Occipital lobe (tissue), 2 donors: ENCODE results near the gene SYNE1.

DNA sequence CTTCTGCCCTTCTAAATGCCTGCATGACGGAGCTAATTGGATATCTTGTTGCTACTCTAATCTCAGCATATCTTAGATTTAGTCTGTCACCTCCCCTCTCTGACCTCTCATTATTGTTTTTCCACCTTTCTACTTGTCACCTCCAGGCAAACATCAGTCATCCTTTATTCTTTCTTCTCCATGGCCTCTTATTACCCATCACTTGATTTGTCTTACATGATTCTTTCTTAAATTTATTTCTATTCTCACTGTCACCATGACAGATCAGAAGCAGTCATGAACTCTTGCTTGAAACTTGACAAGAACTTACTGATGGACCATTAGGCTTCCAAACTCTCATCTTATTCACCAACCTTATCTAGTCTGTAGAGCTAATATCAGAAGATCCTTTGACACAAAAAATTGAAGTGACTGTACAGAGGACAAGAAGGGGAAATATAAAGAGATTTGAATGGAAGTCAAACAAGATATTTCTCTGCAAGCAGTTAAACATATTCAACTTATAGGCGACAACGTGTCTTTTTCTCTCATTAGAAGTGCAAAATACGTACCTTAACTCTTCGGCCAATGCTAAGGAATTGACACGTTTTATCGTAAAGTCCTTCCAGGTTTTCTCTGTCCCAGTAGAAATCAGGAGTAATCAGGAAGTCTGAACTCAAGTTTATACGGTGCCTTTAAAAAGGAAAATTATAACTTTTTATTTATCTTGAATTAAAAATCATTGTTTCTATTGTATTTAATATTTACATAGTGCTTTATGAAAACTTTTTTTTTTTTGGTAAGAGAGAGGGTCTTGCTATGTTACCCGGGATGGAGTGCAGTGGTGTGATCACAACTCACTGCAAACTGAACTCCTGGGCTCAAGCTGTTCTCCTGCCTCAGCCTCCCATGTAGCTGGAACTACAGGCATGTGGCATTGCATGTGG lies 25.6 kb upstream of the ZBTB2 start:
- RAMPAGE, long total RNA = no peak

DNA sequence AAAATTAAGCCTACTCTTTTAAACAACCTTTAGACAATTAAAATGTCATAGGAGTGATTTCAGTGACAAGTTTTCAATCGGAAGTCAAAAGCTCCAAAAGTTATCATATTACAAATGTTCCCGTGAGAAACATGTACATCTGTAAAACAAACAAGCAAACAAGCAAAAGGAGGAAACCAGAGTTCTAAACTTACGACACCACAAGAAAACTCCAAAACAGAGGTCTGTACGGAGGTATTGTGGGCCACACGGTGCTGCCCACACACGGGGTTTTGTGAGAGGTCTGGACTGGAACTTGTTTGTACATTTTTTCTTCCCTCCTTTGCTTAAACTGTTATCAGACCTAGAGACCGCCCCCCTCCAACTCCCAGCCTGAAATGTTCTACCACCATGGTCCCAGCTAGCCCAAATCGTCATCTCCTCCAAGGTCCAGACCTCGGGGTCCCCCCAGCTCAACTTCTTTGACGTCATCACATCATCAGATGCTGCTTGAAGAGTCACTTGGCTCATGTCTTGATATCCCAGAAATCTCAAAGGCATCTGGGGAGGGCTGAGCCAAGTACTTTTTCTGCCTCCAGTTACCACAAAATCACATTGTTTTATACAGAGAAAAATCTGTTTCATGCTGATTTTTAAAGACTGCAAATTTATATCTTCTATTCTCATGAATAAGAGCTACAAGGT lies 2.9 kb upstream of the CCDC170 start:
- RAMPAGE, long total RNA = no peak

DNA sequence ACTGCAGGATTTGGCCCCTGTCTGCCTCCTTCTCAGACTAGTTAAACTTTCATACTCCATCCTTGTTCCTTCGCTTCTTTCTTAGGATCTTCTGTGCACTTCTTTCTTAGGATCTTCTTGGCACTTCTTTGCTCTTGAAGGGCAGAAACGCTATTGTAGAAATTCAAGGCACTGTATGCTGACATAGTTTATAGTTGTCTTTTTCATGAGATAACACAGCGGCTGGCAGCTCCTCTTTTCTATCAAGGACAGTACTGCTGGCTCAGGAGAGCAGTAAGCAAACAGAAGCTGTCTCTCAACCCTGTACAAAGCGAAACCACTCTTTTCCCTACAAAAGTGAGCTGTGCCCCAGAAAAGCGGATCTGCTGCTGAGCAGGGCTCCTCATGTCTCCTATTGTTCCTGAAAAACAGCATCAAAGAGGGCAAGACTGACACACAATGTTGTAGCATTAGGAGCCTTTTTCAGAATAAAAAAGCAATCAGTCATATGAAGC lies 255.7 kb downstream of the ESR1 start:
- RAMPAGE, long total RNA = no peak

DNA sequence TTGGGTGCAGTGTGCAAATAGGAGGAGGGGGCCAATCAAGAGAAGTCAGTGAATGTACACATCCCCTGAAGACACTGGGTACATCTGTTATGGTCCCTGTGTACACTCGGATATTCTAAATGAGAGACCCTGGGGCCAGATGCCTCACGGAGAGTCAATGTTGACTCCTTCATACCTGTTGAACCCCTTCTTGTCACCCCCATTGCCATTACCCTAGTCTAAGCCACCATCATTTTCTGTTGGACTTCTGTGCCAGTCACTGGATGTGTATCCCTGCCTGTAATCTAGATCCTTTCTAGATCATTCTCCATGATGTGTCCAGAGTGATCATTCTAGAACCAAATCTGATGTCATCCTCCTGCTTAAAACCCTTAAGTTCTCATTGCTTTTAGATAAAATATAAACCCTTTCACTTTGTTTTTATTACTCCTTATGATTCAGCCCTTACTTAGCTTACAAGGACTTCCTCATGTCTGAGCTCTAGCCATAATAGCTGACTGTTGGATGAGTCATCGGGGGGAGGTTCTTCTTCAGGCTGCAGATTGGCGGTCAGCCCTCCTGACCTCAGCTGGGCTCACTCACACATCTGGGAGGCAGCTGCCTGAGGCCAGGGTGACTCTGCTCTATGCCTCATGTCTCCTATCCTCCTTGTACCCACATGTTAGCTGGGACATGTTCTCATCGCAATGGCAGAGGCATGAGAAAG lies 287.5 kb downstream of the ESR1 start:
- RAMPAGE, long total RNA = no peak

DNA sequence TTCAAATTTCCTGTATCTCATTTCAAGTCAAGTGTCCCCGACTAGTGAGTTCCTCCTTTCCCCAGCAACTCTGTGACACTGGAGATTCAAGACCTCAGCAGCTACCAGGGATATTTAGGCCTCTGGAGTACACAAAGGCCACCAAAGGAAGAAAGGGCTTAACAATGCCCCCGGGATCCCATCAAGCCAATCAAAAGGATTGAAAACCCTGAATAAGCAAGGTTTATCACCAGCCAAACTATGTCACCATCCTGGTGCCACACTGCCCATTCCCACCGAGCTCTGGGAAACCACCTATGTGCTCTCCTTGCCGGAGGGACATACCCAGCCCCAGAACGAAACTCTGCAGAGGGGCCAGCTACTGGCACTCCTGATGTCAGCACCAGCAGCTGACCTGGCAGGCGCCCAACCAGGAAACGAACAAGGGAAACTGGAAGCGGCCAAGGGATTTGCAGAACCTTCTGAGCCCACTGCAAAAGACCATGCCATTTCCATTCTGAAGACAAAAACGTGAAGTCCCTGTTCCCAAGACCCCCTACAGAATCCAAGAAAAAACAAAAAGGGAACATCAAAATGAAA lies 305.0 kb downstream of the ESR1 start:
- RAMPAGE, long total RNA = no peak

- RAMPAGE, long total RNA = no peak
Measured at GRCh38 chr6:152268045-152268517, 369.1 kb downstream of the SYNE1 start.

- RAMPAGE, long total RNA = no peak
Measured at GRCh38 chr6:152636731-152637534, at the start of gene SYNE1. Gene SYNE1, minus strand, starts transcription at chr6:152637362.

GRCh38 chr6:152696540-152696942 lies 1.2 kb upstream of the MYCT1 start:
- RAMPAGE, long total RNA = no peak

- RAMPAGE, long total RNA = no peak
Measured at GRCh38 chr6:152700445-152700762, 2.7 kb downstream of the MYCT1 start.

GRCh38 chr6:153001486-153002566 lies 683 bp downstream of the MTRF1L start:
- RAMPAGE, long total RNA = no peak

GRCh38 chr6:153003218-153004010 lies 905 bp upstream of the MTRF1L start:
- RAMPAGE, long total RNA = no peak

DNA sequence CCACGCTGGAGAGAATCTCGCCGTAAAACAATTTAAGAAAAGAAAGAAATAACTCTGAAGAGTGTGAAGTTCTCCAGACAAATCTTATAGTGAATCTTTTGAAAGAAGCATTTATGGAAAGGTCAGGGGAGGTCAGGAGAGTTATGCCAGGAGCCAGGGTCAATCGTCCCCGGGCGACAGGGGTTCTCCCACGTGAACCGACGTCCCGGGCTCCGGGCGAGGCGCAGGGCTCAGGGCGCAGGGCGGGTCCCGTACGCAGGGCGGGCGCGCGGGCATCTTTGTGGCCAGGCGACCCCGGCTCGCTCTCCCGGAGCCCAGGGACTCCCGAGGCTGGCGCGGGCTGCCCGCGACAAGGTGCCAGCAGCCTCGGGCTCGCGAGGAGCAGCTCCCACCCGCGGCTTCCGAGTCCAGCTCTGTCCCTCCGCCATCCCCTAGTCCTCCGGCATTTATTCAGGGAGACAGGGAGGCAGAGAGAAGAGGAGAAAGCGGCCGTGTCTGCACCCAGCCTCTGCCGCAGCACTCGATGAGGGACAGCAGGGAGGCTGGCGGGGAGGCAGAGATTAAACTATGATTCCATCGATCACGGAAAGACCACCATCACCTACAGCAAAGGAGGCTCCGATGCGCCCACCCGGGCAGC lies 1.3 kb downstream of the RGS17 start:
- RAMPAGE, long total RNA = no peak

GRCh38 chr6:154243765-154244959 lies 112.4 kb downstream of the IPCEF1 start:
- RAMPAGE, long total RNA = no peak

- RAMPAGE, long total RNA = no peak
Measured at GRCh38 chr6:154439945-154440499, 70.5 kb downstream of the CNKSR3 start.

- RAMPAGE, long total RNA = no peak
Measured at GRCh38 chr6:154477697-154479152, 32.3 kb downstream of the CNKSR3 start.

DNA sequence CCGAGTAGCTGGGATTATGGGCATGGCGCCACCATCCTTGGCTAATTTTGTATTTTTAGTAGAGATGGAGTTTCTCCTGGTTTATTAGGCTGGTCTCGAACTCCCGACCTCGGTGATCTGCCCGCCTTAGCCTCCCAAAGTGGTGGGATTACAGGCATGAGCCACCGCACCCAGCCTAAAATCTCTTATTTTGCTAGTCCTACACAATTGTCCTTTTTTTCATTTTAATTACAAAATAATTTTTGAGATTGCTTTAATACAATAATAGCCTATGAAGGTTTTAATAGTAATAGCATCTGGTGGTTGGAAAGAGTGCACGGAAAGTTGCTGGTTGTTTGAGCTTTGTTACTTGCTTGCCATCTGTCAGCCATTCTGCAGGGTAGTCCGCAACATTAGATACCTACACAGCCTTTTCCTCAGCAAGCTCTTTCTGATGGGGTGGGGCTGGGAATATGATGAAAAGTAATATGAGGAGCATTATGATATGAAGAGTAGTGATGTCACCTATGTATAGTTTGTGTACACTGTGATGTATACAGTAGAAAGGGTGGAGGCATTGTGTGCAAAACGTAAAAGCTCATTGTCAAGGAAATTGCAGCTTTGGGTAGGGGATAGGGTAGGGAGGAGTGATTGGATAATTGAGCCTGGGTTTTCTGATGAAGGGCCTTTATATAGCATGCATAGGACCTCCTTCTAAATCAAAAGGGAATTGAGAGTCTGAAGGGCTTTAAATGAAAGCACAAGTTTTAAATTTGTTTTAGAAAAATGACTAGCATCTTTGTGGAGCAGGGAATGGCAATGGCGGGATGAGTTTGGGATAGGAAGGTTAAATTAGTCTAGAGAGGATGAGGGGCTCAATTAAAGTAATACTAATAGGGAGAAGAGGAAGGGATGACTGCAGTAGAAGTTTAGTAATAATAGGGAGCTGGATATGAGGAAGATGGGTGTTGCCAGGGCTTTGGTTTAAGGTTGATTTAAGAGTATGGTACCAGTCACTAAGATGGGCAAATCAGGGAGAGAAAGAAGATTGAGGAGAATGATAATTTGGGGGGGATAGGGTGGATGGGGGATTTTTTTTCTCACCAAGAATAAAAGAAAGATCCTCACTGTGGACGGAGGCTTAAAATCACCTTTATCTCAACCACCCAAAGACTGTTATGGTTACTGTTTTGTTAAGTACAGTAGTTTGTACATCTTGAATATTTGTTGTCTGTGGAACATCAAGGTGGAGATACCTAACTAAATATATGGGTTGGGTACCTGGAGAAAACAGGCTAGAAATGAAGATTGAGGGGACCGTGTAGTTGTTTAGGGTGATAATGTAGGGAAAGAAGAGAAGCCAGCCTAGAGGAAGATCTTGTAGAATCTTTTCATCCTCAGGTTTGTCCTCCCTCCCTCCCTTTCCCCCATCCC lies 16.4 kb downstream of the SCAF8 start:
- RAMPAGE, long total RNA = no peak

DNA sequence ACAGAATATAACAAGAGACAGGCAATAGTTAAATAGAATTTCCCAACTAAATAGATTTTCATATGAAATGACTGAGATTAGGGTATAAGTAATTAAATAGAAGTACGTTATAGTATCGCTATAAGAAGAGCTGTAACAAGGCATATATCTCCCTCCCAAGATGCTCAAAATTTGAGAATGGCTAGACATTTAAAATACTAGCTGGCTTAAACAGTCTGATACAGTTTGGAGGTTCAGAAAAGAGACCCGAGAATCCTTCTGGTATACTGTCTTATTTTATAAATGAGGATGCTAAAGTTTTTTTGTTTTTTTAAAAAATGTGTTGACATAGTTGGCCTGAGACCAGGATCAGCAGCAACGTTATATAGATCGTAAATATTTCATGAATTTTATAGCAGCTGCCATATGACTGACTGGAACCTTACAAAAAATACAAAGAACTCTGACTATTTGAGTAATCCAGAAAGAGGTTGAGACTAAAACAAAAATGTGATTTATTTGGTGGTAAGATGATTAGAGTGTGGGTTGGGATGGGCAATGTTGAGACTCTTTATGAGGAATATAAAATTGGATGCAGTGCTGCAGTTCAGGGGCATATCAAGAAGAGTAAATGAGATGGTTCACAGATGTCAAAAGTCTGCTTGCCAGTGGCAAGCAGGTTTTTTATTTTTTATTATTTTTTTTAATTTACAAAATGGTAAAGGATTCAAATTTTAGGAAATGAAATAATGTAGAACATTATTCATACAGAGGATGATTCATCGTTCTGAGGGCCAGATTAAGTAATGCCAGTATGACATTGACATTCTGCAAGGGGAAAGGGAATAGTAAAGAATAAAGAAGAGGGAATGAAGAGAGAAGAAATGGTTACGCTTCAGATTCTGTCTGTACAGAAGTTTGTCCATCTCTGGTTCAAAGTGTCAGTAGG lies 58.4 kb downstream of the SCAF8 start:
- RAMPAGE, long total RNA = no peak

DNA sequence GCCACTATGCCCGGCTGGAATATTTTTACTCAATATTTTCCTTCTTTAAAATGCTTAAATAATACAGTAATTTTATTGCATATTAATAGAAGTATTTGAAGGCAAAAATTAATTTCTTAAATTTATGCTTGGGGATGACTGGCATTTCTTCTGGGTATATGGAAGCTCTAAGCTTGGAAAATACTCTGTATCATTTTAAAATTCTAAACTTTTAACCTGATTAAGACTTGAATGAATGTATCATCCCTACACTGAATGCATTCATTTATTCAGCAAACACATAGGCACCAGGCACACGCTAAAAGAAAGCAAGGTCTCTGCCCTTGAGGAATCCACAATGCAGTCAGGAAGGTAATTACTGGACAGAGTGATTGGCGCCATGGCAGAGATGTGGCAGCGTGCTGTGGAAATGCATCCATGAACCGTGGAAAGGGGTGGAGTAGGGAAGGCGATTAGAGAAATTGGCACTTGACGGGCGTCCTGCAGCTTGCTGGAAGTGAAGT lies 122.8 kb upstream of the TIAM2 start:
- RAMPAGE, long total RNA = no peak

DNA sequence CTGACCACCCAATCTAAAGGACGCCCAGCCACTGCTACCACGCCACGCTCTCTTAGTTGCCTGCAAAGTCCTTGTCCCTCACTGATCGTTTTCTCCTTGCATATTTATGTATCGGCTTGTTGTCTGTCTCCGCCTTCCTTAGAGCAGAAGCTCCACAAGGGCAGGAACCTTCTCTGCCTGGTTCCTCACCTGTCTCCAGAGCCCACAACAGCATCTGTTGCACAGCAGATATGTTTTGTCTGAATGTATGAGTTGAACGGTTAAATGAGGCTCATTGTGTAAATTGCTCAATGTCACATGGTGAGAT lies 96.0 kb downstream of the TIAM2 start:
- RAMPAGE, long total RNA = no peak

DNA sequence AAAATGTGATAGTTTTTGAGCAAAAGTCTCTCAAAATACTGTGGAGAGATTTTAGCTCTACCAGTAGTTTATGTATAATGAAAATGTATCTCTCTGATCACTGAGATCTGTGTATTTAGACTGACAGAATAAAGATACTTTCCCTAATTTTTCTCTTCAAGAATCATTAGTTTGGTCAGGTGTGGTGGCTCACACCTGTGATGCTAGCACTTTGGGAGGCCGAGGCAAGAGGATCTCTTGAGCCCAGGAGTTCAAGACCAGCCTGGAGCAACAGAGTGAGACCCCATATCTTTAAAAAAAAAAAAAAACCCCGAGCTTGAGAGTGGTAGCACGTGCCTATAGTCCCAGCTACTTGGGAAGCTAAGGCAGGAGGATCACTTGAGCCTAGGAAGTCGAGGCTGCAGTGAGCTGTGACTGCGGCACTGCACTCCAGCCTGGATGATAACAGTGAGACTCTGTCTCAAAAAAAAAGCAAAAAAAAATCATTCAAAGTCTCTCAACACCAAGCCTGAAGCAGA lies 133.3 kb downstream of the TIAM2 start:
- RAMPAGE, long total RNA = no peak